GM12892 (cell line): ENCODE measurements around a stretch of chr3.

DNA sequence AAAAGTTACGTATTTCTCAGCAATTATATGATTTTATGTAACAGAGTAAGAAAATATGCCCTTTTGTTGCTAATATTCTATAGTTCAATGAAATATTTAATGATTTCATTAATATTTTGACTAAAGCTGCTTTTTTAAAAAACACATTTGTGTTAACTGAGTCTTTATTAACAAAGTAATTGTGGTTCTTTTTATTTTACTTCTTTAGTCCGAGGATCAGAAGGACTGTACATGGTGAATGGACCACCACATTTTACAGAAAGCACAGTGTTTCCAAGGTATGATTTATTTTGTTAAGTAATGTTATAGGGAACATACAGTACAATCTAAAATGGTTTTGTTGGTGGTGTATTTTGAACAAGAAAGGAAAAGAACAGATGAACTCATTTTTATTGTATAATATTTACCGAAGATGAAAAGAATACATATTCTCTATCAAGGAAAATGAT, 5.6 kb downstream of the EIF2A start:
- RRBS, result no CpG with 5 or more reads among the region's 3 CpGs

GRCh38 chr3:150724862-150725469, 21.2 kb upstream of the ERICH6 start:
- RRBS, result no CpG with 5 or more reads among the region's 8 CpGs

- RRBS, result no CpG with 5 or more reads among the region's 12 CpGs
These were observed 29.3 kb downstream of the SIAH2 start for GRCh38 chr3:150733330-150734324.

GRCh38 chr3:150751700-150752388, 11.1 kb downstream of the SIAH2 start:
- RRBS, result no CpG with 5 or more reads among the region's 6 CpGs

GRCh38 chr3:150770521-150771013, 7.6 kb upstream of the SIAH2 start:
- RRBS, result no CpG with 5 or more reads among the region's 6 CpGs

GRCh38 chr3:151183354-151183836, 19.6 kb downstream of the GPR171 start:
- RRBS, result no CpG with 5 or more reads among the region's 5 CpGs

DNA sequence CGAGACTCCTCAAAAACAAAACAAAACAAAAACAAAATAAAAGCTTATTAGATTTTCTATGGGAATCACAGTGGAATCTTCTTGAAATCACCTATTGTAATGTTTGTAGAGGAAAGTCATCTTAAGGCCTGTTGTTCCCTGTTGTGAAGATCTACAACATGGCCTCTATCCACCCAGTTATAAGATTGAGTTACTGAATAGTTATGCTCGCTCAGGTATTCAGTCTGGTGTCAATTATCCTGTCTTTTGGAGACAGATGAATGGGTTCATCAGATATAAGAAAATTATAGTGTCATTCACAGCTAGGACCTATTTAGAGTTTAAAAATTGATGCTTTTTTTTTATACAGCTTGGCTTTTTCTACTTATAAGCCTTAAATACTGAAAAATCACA, 364 bp downstream of the GPR171 start:
- RRBS, result no CpG with 5 or more reads among the region's 2 CpGs

DNA sequence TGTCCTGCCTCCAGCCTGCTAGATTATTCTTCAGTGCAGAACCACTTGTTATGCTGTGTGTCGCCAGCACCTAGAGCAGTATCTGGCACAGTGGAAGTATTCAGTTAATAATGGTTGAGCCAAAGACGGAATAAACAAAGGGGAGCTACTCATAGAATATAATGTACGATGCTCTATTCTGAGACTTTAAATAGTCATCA, 13.4 kb downstream of the P2RY14 start:
- RRBS, result no CpG with 5 or more reads among the region's 3 CpGs

- RRBS, result no CpG with 5 or more reads among the region's 6 CpGs
These were observed 3.1 kb downstream of the P2RY14 start for GRCh38 chr3:151275143-151275771.

DNA sequence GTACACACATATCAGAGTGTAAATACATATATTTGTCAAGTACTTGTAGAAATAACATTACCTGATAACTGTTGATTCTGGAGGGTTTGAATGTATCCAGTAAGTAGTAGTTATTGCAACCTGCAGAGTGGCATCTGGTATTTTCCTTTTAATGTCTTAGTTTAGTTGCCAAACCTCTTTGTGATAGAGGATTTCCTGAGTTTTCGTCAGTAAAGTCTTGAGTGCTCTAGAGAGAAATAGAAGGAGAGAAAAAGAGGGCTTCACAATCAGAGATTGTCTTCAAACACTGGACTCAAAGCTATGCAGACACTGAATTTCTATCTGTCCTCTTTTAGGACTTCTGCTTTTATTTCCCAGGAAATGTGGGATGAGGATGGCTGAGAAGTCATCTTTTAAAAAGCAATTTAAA, 11.2 kb upstream of the P2RY13 start:
- RRBS, result no CpG with 5 or more reads among the region's 1 CpG

- RRBS, result no CpG with 5 or more reads among the region's 43 CpGs
These were observed 54.5 kb downstream of the SUCNR1 start for GRCh38 chr3:151927944-151928423.

- RRBS, result no CpG with 5 or more reads among the region's 1 CpG
These were observed 68.2 kb upstream of the MBNL1 start for GRCh38 chr3:152200529-152200868.

DNA sequence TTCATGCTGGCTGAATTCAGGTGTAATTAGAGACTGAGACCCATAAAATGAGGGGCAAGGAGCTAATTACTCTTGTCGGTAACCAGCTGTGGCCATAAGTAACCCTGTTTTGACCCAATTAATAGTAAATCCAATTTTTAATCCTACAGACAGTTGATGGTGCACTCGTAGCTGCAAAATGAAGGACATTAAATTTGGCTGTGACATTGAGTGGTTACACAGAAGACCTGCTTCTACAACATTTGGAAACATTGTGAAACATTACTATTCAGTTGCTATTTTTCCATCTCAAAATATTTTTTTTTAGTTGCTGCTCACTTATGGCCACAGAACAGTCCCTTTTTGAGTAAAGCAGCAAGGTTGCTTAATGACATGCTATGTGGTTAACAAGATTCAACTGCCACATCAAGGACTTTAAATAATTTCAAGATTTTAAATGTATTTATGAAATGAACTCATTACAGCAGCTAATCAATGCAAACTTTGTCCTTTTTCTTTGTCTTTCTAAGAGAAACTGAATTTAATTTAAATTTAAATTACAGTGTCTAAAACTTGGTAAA, 33.1 kb downstream of the MBNL1 start:
- RRBS, result no CpG with 5 or more reads among the region's 2 CpGs

- RRBS, result no CpG with 5 or more reads among the region's 2 CpGs
These were observed 39.4 kb downstream of the MBNL1 start for GRCh38 chr3:152307913-152308803.

DNA sequence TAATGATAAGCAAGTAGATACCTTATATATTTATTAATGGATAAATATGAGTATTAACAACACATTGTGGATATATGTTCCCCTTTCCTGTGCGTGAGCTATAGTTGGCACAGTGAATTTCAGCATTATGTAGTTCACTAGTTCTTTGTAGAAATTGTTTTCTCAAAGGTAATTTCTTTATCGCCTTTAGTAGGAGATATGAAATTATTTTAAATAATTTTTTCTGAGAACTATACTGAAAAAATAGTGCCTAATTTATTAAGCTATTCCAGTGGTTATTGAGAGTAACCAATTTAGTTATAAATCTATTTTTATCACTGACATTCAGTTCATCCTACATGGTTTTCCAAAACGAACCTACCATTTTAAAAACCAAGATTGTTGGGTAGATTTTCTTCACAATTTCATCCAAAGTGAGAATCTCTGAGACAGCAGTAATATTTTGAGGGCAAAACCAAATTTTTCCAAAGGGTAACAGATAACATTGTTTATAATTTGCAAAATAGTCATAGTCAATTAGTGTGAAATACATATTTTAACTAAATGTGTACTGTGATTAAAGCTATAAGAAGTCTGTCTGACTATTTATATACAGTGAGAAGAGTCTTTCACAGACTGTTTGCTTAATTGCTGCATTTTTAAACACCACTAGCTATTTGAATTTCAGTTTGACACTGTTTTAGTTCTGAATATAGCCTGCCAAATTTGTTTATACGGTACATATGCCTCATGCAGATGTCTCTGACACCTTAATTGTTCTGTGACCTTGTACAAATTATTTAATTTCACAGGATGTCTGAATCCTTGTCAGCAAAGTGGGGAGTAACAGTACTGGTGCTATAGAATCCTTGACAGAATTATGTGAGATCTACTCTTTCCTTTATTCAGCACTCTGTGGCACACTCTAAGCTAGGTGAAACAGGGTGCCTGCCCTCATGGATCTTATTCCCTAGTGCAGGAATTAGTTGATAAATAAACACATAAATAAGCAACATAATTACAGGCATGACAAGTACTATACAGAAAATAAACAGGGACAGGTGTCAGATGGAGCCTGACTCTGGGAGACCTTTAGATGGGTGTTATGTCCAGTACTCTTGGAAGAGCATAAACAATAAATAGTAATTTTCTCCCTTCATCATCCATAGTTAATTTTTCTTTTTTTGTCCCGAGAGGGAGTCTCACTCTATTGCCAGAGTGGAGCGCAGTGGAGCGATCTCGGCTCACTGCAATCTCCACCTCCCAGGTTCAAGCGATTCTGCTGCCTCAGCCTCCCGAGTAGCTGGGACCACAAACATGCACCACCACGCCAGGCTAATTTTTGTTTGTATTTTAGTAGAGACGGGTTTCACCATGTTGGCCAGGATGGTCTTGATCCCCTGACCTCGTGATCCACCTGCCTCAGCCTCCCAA, 125.5 kb downstream of the MBNL1 start:
- RRBS, result no CpG with 5 or more reads among the region's 13 CpGs

- RRBS, result no CpG with 5 or more reads among the region's 7 CpGs
These were observed 159.7 kb downstream of the MBNL1 start for GRCh38 chr3:152428230-152428977.

DNA sequence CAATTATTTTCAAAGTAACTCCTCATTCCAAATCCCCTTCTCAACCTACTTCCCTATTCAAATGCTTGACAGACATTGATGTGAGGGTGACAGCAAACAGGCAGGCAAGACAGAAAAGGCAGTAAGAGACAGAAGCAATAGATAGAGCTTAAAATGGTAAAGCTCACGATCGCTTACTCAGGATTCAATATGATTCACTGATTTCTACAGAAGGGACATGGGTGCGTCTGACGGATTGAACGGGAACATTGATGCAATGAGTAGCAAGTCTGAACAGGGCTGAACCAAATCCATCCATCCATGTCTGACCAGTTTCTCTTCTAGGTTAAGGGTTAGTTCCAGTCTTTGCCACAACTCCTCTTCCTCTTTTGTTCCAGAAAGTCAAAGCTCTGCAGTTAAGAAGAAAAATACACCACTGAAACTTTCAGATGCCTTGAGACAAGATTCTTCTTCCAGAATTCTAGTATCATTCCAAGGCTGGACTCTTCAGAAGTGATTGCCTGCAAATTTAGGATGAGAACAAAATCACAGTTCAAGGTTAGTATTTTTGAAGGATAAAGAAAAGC, 35.2 kb downstream of the P2RY1 start:
- RRBS, result no CpG with 5 or more reads among the region's 5 CpGs

- RRBS, result no CpG with 5 or more reads among the region's 5 CpGs
These were observed 110.5 kb upstream of the RAP2B start for GRCh38 chr3:153051352-153052001.

- RRBS, result no CpG with 5 or more reads among the region's 8 CpGs
These were observed 65.2 kb upstream of the RAP2B start for GRCh38 chr3:153096584-153097398.